ENCODE measurements around the genes STX1A, CLDN4 and SPDYE12.

DNA sequence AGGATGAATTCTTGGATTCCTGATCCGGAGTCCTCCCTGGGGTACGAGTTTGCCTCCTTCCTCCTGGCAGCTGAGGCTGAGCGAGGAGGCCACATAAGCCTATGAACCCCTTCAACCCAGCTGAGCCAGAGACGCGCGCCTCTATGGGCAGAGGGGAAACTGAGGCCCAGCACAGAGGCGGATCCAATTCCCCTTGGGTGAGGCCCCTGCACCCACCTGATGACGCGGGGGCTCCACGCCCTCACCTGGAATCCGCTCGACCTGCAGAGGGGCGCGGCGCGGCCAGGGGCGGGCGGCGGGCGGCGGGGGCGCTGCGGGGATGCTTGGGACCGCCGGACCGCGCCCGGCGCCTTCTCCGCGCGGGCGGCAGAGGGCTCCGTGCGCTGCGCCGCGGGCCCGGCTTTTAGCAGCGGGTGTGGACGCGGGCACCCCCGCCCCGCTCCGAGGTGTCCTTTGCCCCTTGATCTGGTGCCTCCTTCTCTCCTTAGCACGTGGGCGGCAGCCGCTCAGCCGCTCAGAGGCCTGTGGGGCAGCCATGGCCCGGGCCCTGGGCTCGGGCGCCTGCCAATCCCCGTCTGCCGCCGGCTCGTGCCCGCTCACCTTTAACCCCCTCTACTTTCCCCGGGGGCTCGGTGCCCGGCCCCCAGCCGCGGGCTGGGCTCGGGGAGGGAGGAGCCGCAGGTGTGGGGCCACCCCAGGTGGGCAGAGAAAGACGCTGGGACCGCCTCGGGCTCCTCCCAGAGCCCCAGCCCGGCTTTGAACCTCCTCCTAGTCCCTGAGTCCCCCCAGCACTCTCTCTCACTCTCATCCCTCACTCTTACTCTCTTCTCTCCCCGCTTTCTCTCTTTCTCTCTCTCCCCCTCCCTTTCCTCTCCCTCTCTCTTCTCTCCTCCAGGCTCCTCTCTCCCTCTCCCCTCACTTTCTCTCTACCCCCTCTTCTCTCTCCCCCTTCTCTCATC is 19.8 kb upstream of the VPS37D start:
- PRO-cap = no peak
- RAMPAGE, long total RNA, 2 experiments = no peak in any of the 2 experiments

DNA sequence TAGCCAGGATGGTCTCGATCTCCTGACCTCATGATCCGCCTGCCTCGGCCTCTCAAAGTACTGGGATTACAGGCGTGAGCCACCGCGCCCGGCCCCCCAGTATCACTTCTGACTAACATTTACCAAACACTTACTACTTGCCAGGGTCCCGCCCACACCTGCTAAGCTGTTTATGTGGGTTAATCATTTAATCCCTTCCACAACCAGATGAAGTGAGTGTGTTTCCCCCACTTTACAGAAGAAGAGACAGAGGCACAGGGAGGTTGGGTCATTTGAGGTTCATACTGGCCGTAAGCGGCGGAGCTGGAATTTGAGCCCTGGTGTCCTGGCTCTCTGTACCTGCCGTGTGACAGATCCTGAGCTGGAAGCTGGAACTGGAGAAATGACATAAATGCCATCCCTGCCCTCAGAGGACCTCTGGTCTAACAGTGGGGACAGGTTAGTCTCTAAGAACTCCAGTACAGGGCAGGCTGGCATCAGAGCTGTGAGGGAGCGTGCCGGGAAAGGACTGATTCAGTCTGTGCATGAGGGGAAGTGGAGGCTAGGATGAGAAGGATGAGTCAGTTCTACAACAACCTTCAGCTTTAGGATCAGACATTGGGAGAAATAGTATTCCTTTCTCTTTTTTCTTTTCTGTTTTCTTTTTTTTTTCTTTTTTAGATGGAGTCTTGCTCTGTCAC is 15.0 kb upstream of the VPS37D start:
- PRO-cap = no peak
- RAMPAGE, long total RNA, 2 experiments = no peak in any of the 2 experiments

- PRO-cap = no peak
- RAMPAGE, long total RNA, 2 experiments = no peak in any of the 2 experiments
Observed at GRCh38 chr7:73699760-73700404, 16.5 kb downstream of the BUD23 start.

- PRO-cap = no peak
- RAMPAGE, long total RNA, 2 experiments = no peak in any of the 2 experiments
Observed at GRCh38 chr7:73701391-73701867, 18.0 kb downstream of the BUD23 start.

DNA sequence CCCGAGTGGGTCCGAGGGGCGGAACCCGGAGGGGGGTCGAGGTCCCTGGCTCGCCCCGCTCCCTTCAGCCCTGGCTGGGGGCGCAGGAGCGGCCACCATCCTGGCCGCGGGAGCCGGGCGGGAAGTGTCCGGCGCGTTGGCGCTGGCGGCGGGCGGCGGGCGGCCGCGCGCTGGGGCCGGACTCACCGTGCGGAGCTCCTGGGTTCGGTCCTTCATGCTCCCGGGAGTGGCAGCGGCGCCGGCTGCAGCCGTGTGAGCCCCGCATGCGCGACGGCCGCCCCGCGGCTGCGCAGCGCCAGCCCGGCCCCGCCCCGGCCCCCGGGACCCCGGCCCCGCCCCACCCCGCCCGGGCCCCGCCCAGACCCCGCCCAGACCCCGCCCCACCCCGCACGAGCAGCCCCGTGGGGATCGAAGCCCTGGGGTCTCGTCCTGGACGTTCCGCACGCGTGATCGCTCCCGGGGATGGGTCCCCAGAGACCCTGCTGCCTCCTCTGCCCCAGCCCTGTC is at the start of gene STX1A:
STX1A (minus strand) TSS at position 254 of the 507 bp plus-strand sequence.
- PRO-cap = unidirectional peak, minus-strand start at position 254 of the sequence; unidirectional peak, minus-strand start at position 289 of the sequence
- RAMPAGE, long total RNA, 2 experiments = start-site peak on the minus strand in 1 of 2 experiments, centred at position 234 of the sequence, 95 reads per replicate

DNA sequence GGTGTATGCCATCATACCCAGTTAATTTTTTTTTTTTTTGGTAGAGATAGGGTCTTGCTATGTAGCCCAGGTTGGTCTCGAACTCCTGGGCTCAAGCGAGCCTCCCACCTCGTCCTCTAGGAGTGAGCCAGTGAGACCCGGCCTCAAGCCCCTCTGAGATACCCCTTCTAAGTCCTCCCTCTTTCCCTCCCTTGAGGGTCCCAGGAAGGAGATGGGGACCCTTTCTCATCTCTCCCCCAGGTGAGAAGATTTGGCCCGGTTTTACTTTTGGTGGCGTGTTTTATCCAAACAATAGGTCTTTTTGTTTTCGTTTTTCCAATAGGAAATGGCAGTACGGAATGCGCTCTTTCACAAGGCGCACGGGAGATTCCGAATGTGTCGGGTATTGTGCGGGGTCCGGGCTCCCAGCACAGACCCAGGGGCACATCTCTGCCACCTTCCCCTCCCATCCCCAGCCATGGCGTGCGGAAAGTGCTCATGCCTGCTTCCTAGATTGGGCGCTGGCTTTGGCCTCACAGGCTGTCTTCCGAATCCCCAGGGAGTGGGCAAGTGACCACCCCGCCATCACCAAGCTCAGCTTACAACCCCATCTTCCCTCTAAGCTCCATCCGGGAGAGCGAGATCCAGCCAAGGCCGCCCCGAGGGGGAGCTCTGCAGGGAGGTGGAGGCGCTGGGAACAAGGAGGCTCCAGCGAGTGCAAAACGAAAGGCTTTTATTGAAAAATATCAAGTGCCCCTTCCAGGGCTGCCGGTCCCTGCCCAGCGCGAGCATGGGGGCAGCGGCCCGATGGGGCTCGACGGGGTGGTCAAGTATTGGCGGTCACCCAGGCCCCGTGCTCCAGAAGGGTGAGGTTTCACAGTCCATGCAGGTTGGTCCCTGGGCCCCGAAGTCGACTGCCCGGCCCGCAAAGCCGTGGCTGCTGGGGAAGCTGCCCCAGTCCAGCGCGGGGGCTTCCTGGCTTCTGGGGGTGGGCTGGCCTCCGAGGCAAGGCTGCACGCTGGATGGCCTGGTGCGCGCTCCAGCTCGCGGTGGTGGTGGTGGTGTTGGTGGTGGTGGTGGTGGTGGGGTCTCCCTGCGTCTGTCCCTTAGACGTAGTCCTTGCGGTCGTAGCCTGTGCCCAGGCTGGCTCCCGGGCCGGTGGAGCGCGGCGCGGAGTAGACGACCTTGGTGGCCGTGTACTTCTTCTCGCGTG is 1.4 kb downstream of the CLDN3 start:
- PRO-cap = unidirectional peak, plus-strand start at position 385 of the sequence
- RAMPAGE, long total RNA, 2 experiments = no peak in any of the 2 experiments

DNA sequence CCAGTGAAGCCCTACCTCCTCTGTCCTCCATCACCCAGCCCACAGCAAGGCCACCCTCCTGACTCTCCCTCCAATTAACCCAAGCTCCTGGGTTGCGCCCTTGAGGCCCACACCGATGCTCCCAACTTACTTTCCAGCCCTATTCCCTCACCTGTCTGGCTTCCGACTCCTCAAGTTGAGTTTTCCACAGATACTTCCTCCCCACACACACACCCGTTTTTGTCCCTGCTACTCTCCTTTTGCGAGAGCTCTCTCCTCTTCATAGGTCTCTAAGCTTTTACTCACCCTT is 7.8 kb upstream of the CLDN4 start:
- PRO-cap = no peak
- RAMPAGE, long total RNA, 2 experiments = no peak in any of the 2 experiments

GRCh38 chr7:73830344-73831180 is at the start of gene CLDN4:
TSS of gene CLDN4 (plus strand) at chr7:73830996.
- PRO-cap = bidirectional peak, plus-strand start at chr7:73830998, minus-strand start at chr7:73830835
- RAMPAGE, long total RNA, 2 experiments = start-site peak on the plus strand in 2 of 2 experiments, at chr7:73830993-73831001 at its widest, 206 to 1,616 reads per replicate

DNA sequence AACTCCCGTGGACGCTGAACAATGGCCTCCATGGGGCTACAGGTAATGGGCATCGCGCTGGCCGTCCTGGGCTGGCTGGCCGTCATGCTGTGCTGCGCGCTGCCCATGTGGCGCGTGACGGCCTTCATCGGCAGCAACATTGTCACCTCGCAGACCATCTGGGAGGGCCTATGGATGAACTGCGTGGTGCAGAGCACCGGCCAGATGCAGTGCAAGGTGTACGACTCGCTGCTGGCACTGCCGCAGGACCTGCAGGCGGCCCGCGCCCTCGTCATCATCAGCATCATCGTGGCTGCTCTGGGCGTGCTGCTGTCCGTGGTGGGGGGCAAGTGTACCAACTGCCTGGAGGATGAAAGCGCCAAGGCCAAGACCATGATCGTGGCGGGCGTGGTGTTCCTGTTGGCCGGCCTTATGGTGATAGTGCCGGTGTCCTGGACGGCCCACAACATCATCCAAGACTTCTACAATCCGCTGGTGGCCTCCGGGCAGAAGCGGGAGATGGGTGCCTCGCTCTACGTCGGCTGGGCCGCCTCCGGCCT is 454 bp downstream of the CLDN4 start:
- PRO-cap = no peak
- RAMPAGE, long total RNA, 2 experiments = no peak in any of the 2 experiments

GRCh38 chr7:73978867-73979565 is 49.0 kb upstream of the ELN start:
- PRO-cap = no peak
- RAMPAGE, long total RNA, 2 experiments = no peak in any of the 2 experiments

DNA sequence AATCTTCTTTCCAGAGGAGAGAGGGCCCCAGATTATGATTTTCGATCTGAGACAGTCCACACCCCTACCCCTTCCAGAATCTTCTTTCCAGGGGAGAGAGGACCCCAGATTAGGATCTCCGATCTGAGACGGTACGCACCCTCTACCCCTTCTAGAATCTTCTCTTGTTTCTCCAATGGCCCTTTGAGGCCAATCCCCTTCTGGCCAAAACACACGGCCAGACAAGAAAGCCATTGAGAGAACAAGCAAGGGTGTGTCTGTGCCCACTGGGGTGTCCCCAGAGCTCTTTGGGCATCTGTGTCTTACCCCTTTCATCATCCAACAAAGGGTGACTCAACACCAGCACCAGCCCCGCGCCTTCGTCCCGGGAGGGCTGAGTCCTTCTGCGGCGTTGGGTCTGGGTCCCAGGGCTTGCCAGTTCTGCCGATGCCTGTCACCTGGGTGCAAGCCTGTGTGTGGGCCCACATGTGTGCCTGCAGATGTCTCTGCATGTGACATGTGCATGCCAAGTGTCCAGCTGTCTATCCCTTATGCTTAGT is 24.5 kb upstream of the ELN start:
- PRO-cap = no peak
- RAMPAGE, long total RNA, 2 experiments = no peak in any of the 2 experiments

DNA sequence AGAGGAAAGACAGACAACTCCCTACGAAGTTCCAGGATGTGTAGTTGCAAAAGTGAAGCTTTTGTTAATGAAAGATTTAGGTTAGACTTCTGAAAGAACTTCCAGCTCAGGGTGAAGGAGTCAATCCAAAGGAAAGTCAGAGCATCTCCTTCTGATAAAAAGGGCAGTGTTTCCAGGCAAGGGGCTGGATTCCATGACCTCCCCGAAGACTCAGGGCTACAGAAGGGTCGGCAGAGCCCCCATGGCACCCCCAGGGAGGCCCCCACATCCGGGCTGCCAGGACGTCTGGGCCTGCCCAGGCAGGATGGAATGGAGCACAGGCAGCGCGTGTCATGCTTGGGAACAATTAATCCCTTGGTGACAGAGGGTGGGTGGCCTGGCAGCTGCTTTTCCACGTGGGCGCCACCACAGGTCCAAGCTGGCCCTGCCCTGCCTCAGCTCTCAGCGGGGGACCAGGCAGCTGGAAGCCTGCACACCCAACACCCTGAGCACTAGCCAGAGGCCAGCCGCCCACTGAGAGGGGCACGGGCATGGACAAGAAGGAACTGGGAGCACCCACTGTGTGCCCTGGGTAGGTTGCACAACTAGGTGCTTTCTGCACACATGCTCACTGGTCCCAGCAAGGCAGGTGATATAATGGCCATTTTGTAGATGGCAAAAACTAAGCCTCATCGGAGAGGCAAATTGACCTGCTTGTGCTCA is 11.3 kb downstream of the ELN start:
- PRO-cap = no peak
- RAMPAGE, long total RNA, 2 experiments = no peak in any of the 2 experiments

- PRO-cap = no peak
- RAMPAGE, long total RNA, 2 experiments = no peak in any of the 2 experiments
Observed at GRCh38 chr7:74042948-74044067, 15.3 kb downstream of the ELN start.

DNA sequence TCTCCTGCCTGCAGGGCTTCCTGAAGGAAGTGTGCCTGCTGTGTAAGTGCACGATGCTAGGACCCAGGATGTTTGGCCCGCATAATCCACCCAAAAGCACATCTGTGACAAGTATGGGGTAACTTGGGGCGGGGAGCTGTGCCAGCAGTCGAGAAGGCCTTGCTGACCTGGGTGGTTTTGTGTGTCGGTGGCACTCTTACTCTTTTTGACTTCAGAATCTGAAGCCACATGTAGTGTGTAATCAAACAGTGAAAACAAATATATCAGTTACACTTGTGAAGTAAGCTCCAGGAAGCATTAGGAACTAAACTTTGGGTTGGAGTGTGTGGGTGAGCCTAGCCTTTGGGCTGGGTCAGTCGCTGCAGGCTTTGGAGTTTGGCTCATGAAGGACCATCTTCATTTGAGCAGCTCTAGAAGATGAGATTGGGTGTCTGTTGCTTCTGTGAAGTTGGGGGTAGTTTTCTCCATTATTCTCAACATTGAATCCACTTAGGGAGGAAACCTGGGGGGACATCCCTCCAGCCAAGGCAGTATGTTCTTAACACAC is 14.3 kb downstream of the EIF4H start:
- PRO-cap = no peak
- RAMPAGE, long total RNA, 2 experiments = no peak in any of the 2 experiments

- PRO-cap = no peak
- RAMPAGE, long total RNA, 2 experiments = no peak in any of the 2 experiments
Observed at GRCh38 chr7:74287318-74287720, 1.9 kb upstream of the CLIP2 start.

DNA sequence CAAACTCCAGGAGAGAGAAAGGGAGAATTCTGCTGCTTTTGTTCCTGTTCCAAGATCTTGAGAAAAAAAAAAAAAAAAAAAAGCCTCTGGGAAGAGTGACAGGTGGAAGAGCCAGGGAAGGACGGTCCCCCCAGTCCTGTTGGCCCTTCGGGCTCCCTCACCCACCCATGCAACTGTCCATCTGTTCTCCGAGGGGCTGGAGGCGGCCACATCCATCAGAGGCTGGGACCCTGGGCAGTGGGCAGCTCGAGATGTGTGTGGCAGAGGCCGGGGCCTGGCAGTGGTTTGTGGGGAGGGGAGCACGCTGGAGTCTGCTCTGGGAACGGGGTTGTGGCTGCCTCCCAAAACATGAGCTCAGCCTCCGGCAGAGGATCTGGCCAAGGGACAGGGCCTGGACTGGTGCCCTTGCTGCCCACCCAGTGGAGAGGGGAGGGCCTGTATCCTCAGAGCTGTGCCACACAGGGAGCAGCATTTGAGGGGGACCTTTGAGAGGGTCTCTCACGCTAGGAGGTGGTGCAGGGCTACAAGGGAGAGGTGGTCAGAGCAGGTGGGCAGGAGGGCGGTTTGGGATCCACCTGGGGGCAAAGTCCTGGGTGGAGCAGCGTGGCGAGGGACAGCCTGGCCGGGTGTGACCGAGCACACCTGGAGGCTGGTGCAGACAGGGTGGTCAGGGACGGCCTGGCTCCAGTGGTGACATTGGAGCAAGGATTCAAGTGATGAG is 35.7 kb downstream of the CLIP2 start:
- PRO-cap = no peak
- RAMPAGE, long total RNA, 2 experiments = no peak in any of the 2 experiments

GRCh38 chr7:74374072-74374419 is 79.7 kb upstream of the GTF2IRD1 start:
- PRO-cap = no peak
- RAMPAGE, long total RNA, 2 experiments = no peak in any of the 2 experiments

GRCh38 chr7:74375909-74376934 is 77.5 kb upstream of the GTF2IRD1 start:
- PRO-cap = no peak
- RAMPAGE, long total RNA, 2 experiments = no peak in any of the 2 experiments

GRCh38 chr7:74672414-74672884 is 14.9 kb downstream of the GTF2I start:
- PRO-cap = no peak
- RAMPAGE, long total RNA, 2 experiments = no peak in any of the 2 experiments

- PRO-cap = no peak
- RAMPAGE, long total RNA, 2 experiments = no peak in any of the 2 experiments
Observed at GRCh38 chr7:74914952-74915402, at the start of gene SPDYE12. TSS of gene SPDYE12 (minus strand) at chr7:74915078.

Measured in breast epithelium (tissue), 2 donors.